Osteoblast (primary cell): Measurements from ENCODE around the genes KLRF1 and KLRD1.

- CAGE, long polyA plus RNA = no peak
- RRBS = no CpG with 5 or more reads among the region's 10 CpGs
These were observed 8.7 kb upstream of the PHC1 start for GRCh38 chr12:8905536-8906012.

DNA sequence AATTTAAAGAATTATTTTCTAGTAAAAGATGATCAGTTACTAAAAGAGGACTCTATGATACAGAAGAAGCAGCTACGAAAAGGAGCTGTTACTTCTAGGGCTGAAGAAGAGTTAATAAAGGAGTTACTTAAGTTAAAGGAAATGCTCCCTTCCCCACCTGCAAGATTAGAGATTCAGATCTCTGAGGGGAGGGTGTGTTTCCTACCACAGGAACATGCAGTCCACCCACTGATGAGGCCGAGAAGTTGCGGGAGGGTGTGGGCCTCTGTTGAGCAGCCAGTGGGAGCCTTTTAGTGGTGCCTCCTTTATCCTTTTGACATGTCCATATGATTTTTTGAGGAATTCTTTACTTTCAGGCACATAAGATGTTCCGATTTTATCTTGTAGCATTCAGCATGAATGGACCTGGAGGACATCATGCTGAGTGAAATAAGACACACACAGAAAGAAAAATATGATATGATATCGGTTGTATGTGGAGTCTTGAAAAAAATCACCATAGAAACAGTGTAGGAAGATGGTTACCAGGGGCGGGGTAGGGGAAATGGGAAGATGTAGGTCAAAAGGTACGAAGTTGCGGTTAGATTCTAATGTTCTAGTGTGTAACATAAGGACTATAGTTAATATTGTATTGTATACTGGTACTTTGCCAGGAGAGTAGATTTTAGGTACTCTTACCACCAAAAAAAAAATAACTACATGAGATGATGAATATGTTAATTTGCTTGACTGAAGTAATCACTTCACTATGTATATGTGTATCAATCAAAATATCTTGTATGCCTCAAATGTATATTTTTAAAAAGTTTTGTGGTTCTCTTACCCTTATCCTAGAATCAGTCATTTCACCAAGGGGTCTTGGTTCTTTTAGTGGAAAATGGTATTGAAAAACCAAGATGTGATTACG lies 4.5 kb upstream of the M6PR start:
- CAGE, long polyA plus RNA = no peak
- RRBS = no CpG with 5 or more reads among the region's 9 CpGs

DNA sequence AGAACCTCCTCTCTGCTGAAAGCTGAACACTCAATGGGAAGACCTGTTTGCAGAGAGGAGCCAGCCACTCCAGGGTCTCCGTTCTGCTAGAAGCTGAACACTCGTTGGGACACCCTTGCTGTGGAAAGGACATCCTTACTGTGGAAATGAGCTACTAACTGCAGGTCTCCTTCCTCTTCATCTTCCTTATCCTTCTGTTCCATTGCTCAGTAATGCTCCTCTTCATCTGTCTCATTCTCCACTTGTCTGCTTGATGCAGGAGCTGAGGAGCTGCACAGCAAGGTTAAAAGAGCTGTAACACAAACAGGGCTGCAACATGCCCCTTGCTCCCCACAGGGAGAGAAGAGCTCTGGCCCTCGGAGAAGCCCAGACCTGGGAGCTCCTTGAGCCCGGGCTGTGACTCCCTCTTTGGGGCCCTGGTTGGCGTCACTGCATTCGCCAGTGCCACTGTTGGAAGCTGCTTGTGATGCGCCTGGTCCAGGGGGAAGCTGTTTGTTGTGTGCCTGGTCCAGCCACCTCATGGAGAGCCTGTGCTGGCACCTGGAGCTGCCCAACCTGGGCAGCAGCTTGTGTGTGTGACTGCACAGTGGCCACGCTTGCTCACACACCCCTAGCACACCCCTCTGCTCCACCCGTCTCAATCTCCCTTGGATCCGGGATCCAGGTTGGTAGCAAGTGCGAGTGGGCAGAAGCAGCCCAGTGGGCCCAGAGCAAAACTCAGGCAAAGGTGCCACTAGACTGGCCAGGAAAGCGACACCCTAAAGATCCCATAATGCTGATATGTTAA lies 49.6 kb downstream of the A2M start:
- CAGE, long polyA plus RNA = no peak
- RRBS = no CpG with 5 or more reads among the region's 12 CpGs

DNA sequence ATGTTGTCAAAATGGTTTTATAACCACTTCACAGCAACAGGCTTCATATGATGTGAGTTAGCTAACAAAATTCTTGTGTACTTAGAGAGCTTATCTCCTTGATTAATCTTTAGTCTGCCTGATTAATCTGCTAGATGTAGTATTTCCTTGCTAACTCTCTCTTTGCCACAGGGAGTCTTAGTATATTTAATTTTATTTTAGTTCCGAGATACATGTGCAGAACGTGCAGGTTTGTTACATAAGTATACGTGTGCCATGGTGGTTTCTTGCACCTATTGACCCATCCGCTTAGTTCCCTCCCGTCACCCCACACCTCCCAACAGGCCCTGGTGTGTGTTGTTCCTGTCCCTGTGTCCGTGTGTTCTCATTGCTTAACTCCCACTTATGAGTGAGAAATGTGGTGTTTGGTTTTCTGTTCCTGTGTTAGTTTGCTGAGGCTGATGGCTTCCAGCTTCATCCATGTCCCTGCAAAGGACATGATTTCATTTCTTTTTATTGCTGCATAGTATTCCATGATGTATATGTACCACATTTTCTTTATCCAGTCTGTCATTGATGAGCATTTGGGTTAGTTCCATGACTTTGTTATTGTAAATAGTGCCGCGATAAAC lies 37.7 kb downstream of the A2M start:
- CAGE, long polyA plus RNA = no peak
- RRBS = no CpG with 5 or more reads among the region's 8 CpGs

- CAGE, long polyA plus RNA = no peak
- RRBS = no CpG with 5 or more reads among the region's 4 CpGs
These were observed 7.9 kb upstream of the A2M start for GRCh38 chr12:9123705-9124005.

DNA sequence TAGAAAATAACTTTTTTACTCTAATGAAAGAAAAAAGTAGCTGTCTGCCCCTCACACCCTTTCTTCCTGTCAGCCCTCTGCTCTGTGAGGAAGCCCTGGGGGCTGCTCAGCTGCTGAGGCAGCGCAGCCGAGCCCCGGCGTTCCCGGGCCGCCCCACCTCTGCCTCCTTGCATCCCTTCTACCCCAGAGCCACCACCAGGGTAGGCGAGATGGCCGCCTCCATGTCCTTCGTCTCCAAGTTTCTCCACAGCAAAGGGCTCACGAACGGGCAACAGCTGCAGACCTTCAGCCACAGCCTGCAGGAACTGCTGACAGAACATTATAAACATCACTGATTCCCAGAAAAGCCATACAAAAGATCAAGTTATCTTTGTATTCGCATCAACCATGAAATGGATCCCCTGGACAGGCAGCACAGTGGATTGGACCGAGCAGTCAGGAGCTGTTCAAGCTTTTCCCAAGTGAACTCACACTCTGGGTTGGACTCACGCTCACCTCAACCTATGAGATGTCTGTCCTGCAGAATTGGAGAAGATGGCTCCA lies 19.3 kb upstream of the A2M start:
- CAGE, long polyA plus RNA = no peak
- RRBS = no CpG with 5 or more reads among the region's 14 CpGs

GRCh38 chr12:9406159-9406773 lies 198.1 kb upstream of the PZP start:
- CAGE, long polyA plus RNA = no peak
- RRBS = no CpG with 5 or more reads among the region's 23 CpGs

DNA sequence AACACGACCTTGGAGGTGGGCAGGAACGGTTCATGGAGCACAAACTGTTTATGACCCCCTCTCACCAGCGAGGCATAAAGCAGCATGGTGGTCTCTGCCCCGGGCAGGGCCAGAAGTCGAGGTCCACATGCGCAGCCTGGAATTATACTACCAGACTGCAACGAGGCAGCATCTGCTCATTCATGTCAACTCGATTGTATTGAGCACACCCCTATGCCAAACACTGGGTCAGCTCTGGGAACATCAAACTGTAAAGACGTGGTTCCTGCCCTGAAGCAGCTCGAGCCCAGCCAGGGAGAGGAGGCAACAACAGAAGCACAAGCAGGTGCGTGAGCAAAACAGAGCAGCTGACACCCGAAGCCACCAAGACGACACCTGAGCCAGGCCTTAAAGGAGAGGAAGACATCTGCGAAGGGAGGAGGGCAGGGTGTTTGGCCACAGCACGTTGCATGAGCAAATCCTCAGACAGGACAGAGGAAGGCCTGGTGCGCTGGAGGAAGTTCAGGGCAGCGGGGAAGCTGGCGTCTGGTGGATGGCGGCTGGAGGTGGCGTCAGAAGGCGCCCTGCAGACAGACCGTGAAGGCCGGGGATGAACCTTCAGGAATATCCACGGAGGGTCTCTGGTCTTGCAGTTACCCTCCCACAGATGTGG lies 172.1 kb downstream of the KLRB1 start:
- CAGE, long polyA plus RNA = no peak
- RRBS = no CpG with 5 or more reads among the region's 24 CpGs

DNA sequence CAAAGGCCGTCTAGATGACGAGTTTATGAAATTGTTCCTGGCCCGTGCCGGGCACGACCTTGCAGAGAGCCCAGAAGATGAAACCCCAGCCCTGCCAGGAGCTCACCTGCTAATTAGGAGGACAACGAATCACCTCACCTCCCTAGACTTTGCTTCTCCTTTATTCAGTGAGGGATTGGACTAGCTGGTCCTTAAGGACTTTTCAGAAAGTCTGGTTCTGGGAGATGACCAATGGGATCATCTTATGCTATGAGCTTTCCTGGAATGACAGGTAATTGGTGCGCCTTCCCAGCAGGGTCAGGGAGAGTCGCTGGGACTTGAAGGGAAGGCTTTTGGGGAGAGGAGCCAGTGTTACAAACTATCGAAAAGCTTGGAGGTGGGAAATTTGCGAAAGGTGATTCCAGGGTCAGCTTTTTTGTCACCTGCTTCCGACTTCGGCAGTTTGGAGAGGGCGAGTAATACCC lies 159.1 kb downstream of the KLRB1 start:
- CAGE, long polyA plus RNA = no peak
- RRBS = no CpG with 5 or more reads among the region's 13 CpGs

DNA sequence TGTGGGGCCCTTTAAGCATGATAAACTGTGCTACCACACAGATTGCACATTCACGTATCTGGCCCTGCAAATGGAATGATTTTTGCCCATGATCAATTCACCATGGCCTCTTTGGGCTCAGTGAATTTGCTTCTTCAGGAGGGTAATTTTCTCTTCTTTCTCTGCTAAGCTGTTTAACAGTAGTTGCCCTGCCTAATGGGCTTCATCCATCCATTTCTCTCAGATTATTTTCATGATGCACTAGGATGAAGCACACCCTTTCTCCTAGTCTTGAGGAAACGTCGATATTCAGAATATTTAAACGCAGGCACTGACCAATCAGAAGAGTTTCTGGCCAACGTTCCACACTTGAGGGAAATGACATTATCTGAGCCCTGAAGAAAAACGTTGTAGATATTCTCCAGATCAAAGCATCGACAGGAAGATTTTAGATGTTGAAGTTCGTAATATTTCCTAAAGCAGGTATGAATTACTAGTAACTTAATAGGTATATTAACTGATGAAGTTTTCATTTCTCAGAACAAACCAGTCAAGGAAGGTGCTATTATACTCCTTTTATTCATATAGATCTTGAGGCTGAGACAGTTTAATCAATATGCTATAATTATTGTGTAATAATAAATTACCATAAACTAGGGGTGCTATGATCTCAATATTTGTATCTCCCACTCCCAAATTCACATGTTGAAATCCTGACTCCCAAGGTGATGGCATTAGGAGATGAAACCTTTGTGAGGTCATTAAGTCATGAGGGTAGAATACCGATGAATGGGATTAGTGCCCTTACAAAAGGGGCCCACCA lies 5.1 kb upstream of the CLEC2D start:
- CAGE, long polyA plus RNA = no peak
- RRBS = no CpG with 5 or more reads among the region's 9 CpGs

DNA sequence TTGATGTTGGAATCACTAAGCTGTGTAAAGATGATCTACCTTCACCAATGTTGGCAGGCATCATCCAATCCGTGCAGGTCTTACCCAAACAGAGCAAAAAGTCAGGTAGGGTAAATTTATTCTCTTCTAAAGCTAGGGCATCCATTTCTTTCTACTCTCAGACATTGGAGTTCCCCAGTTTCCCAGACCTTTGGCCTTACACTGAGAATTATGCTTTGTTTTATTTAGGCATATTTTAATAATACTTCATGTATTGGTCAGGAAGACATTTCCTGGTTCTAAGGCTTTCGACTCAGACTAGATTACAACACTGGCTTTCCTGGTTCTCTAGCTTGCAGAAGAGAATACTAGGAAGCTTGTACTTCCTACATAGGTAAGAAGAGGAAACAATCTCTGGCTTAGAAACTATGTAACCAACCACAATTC lies 30.3 kb downstream of the CLEC2D start:
- CAGE, long polyA plus RNA = no peak
- RRBS = no CpG with 5 or more reads among the region's 2 CpGs

DNA sequence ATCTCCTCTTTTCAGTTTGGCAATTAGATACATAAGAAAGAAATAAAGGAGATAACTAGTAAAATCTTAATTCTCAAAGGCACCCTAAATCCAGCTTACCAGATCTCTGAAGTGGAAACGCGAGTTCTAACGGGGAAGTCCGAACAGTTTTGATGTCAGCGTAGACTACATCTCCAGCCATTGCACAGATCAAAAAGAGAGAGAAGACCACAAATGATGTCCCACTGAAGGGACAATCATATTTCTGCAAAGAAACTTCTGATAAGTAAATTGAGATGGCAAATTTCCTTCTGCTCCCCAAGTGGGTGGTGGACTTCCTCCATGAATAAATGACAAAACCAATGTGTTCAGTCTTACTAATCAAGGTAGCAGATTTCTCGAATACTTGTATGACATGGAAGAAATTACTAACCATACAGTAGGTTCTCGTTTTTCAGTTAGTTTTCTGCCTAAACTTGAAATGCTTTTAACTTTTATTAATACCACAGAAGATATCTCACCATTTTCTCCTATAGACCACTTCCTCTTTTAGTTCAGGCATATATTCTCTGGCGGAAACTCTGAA lies 27.8 kb downstream of the CD69 start:
- CAGE, long polyA plus RNA = no peak
- RRBS = no CpG with 5 or more reads among the region's 8 CpGs

DNA sequence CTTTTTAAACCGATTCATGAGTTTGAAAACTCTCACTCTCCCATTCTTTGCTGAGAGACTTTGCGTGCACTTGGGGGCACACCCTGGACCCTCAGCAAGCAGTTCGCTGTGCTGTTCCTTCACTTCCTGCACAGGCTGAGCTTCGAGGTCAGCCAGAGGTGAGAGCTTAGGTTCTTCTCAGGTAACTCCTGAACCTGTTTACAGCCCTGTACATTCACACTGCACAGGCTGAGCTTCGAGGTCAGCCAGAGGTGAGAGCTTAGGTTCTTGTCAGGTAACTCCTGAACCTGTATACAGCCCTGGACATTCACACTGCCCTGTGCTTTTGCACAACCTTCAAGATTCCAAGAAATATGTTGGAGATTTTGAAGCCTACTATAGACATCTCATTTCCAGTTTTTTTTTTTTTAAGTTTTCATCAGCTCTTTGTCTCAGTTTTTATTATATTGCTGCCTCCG lies 18.0 kb downstream of the CD69 start:
- CAGE, long polyA plus RNA = no peak
- RRBS = no CpG with 5 or more reads among the region's 6 CpGs

- CAGE, long polyA plus RNA = no peak
- RRBS = no CpG with 5 or more reads among the region's 3 CpGs
These were observed 6.4 kb downstream of the CD69 start for GRCh38 chr12:9754171-9754768.

DNA sequence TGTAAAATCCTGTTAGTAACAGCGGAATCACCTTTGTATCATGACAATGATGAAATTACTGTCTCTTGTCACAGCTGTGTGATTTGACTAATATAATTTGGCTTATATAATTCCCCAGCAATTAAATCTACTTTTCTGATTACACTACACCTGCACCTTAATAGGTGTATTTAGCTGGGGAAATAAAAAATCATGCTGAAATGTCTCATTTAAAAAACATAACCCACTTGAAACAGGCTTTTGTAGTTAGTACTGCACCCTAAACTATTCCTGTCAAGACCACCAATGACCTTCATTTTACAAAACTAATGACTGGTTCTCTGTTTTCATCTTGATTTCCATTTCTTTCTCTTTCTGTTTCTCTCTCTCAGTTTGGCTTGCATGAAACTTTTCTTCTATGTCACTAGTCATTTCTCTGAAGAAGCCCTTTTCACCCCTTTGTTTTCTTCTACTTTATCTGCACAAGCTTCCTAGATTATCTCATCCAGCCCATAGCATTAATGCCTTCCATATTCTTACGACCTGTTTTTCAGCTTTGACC lies 32.9 kb upstream of the KLRF1 start:
- CAGE, long polyA plus RNA = no peak
- RRBS = no CpG with 5 or more reads among the region's 2 CpGs

- CAGE, long polyA plus RNA = no peak
These were observed at the start of gene KLRF1 for GRCh38 chr12:9827226-9827523. Gene KLRF1, plus strand, starts transcription at chr12:9827481.

- CAGE, long polyA plus RNA = no peak
- RRBS = no CpG with 5 or more reads among the region's 3 CpGs
These were observed 290 bp downstream of the KLRF1 start for GRCh38 chr12:9827609-9827932.

DNA sequence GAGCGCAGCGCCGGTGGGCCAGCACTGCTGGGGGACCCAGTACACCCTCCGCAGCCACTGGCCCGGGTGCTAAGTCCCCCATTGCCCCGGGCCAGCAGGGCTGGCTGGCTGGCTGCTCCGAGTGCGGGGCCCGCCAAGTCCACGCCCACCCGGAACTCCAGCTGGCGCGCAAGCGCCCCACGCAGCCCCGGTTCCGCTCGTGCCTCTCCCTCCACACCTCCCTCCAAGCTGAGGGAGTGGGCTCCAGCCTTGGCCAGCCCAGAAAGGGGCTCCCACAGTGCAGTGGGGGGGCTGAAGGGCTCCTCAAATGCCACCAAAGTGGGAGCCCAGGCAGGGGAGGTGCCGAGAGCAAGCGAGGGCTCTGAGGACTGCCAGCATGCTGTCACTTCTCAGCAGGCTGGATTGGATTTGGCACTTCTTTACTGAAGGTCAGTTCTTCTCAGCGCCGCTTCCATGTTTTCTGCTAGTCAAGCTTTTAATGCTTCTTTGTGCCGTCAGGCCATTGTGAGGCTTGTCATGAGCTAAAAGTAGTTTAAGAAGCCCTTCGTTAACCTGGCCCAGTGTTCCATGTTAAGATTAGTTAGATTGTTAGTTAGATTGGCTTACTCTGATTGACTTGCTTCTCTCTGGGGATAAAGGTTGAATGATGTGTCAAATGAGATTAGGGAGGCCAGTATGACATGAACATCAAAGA lies 13.3 kb downstream of the GABARAPL1 start:
- CAGE, long polyA plus RNA = no peak
- RRBS = no CpG with 5 or more reads among the region's 24 CpGs

- CAGE, long polyA plus RNA = no peak
- RRBS = no CpG with 5 or more reads among the region's 3 CpGs
These were observed at the start of gene KLRD1 for GRCh38 chr12:10307721-10308207. Gene KLRD1, plus strand, starts transcription at chr12:10307870.

GRCh38 chr12:10362193-10362582 lies 27.7 kb downstream of the KLRK1 start:
- CAGE, long polyA plus RNA = no peak
- RRBS = no CpG with 5 or more reads among the region's 3 CpGs